Calu3 (cell line): Measurements from ENCODE around the genes ADAMTS7, MINAR1 and MTHFS.

DNA sequence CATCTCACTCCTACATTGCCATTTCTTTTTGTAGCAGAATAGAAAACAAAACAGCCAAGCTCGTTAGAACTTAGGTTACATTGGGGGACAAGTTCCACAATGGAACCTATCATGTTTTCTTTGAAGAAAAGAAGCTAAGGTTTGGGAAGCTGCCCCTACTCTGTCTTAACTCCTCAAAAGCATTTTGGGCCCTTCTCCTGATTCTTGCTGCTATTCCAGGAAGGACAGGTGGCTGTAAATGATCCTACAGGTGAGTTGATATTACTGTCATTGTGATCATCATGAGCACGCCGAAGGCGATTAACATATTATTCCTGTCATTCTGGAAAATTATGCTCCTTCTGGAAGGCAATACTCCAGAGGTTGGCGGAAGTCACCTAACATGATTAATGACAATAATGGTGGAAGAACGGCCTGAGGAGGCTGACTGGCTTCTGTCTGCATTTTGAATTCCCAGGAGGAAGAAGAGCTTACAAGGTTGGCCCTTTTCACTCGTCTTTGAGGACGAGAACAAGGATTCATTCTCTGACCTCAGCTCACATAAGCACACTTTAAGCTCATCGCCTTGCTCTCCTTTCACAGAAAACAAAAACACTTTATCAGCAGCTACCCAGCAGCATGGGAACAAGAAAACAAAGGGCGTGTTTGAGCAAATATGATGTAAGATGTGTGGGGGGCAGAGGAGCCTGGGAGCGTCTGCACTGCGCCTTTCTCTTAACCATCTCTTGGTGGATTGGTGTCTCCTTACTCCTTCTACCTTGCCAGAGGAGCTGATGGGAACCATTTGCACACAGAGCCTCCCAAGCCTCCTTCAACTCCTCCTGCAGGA, 23.2 kb downstream of the ACSBG1 start:
- PRO-cap = no peak

DNA sequence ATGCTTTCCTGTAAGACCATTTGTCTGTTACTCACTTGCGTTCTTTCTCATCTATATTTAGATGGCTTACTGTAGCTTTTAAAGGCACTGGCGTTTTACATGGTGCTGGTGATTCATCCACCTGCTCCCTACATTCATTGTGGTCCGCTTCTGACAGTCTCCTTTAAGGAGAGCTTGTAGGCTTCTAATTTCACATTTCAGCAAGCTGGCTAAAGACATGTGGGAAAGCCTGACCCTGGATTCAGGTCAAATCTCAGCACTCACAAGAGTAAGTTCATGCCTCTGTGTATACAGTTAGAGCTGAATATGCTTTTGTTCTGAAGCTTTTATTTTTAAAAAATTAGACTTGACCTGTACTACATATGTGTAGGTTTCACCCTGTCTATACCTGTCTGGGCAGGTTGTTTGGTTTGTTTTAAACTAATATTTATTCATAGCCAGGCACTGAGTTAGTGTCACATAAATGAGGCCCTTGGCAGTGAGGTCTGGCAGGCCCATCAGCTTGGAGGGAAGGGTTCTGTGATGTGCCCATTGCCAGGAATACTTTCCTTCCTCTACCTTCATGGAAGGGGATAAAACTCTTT, 1.8 kb downstream of the DNAJA4 start:
- PRO-cap = no peak

DNA sequence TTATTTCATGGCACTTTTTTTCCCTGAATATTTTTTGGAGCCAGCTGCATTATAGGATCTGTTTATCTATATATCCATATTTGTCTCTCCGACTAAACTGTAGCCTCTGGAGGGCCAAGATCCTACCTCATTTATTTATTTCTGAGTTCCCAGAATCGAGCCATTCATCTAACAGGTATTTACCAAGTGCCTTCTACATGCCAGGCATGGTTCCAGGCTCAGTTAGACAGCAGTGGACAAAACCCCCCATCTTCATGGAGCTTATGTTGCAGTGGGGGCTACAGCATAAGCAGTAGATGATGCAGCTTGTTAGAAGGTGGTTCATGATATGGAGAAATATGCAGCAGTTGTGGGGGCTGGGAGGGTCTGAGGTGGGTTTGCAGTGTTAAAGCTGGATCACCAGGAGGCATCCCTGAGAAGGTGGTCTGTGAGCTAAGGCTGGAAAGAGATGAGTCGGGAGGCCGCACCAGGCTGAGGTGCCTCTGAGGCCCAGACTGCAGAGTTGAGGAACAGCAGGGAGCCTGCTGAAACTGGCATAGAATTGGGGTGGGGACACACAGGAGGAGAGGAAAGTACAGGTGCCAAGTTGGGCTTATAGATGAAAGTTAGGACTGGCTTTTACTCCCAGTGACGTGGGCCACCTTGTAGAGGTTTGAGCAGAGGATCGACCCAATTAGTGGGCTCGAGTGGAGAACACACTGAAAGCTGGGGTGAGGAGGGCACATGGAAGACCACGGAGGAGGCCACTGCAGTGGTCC, 4.4 kb downstream of the DNAJA4 start:
- PRO-cap = no peak

GRCh38 chr15:78565983-78566706, 825 bp downstream of the CHRNA5 start:
- PRO-cap = no peak

DNA sequence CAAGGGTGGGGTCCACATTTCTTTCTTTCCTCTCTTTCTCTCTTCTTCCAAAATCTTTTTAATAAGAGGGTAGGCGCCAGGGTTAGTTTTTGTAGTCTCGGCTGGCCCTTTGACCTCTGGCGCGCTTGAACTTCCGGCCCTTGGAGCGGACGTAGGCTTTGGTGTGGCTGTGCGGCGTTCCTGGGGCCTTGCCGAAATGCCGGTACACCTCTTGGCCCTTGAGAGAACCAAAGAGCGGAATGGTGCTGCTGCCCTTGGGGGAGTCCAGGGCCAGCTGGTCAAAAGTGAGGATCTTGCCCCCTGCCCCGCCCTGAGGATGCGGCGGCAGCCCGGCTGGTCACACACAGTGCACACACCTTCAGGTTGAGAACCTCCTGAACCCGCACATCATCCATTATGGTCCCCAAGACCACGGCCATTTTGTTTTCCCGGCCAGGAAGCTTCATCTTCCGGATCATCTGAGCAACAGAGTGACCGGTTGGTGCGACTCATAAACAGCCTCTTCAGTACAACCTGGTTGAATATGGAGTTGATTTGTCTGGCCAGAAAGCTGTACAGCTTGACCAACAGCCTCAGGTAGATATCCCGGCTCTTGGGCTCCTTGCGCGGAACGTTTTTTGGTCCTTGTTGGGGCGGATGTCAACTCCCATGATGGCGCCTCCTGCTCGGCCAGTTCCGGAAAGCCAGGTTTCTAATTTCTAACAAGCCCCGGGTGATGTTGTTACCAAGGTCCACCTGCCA, 20.1 kb upstream of the CHRNB4 start:
- PRO-cap = no peak

- PRO-cap = no peak
These were observed 51.2 kb downstream of the ADAMTS7 start for GRCh38 chr15:78759936-78760654.

GRCh38 chr15:78811093-78811843, at the start of gene ADAMTS7:
Gene ADAMTS7, minus strand, starts transcription at chr15:78811464.
- PRO-cap = bidirectional peak, plus-strand start at chr15:78811599, minus-strand start at chr15:78811524

- PRO-cap = no peak
These were observed 9.1 kb downstream of the MORF4L1 start for GRCh38 chr15:78881802-78882229.

DNA sequence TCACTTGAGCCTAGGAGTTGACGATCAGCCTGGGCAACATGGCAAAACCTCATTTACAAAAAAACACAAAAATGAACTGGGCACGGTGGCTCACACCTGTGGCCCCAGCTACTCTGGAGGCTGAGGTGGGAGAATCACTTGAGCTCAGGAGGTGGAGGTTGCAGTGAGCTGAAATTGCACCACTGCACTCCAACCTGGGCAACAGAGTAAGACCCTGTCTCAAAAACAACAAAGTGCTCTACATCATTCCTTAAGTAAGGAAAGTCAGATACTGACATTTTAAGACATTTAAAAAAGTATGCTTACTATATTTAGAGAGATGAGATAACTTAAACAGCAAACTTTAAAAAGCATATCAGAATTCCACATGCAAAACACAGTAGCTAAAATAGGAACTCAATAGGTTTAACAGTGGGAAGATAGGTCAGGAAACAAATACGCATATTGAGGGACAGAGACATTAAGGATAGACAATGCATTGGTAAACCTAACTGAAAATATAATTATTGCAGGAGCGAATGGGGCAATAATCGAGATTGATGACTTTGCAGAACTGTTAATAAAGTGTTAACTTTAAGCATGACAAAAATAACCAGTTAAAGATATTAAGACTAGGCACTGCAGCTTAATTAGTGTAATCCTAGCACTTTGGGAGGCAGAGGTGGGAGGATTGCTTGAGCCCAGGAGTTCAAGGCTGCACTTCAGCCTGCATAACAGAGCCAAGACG, 32.1 kb downstream of the MORF4L1 start:
- PRO-cap = no peak

DNA sequence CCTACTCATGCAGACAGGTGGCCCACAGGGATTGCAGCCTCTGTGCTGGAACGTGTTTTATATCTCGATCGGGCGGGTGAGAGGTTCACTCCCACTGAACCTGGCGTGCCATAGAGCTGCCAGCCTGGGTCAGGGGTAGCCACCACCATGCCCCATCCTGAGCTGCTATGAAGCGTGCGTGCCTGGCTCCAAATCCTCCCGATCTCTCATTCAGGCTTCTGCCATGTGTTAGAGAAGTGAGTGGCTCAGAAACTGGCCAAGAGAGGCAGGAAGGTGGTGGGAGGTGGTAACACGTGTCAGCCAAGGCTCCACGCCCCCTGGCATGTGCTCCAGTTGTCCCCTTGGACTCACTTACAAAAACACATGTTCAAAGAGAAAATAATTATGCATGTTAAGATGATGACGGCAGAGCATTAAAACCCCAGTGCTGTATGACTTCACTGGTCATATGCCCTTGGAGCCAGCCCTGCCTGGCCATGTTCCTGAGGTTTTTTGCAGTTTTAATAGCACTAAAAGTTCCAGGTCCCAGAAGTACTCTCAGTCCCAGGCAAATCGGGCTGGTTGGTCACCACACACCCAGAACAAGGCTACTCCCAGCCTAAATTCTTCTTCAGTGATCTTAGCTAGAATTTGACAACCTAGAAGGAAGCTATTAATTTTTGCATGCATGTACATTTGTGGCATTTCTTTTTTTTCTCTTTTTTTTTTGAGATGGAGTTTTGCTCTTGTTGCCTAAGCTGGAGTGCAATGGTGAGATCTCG, 30.5 kb downstream of the CTSH start:
- PRO-cap = no peak

DNA sequence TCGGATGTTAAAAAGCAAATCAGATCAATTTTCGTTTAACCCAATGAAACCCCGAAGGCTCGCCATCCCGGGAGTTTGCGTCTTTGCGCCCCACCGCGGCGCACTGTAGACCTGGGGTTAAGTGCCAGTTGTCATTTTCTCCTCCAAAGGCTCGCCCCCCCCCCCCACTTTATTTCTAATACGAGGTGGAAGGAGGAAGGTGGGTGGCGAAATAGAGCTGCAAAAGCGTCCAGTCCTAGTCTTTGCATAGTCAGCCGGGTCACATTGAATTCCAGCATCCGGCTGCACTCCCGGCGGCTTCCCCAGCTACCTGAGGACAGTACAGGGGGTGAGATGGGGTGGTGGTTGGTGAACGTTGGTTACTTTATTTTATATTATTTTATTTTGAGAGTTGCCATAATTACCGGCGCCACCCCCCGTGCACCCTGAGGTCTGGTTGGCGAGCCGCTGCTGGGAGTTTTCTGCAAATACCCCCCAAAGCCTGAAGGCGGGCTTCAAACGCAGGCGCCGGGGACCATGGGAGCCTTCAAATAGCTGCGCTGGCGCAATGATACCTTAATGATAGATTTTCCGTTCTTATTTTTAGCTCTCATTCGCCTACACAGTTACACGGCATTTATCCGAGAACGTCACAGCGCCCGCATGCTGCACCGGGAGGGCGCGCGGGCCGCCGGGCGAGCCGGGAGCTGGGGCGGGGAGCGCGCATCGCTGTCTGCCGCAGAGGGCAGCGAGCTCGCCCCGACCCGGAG, 605 bp upstream of the RASGRF1 start:
- PRO-cap = no peak

DNA sequence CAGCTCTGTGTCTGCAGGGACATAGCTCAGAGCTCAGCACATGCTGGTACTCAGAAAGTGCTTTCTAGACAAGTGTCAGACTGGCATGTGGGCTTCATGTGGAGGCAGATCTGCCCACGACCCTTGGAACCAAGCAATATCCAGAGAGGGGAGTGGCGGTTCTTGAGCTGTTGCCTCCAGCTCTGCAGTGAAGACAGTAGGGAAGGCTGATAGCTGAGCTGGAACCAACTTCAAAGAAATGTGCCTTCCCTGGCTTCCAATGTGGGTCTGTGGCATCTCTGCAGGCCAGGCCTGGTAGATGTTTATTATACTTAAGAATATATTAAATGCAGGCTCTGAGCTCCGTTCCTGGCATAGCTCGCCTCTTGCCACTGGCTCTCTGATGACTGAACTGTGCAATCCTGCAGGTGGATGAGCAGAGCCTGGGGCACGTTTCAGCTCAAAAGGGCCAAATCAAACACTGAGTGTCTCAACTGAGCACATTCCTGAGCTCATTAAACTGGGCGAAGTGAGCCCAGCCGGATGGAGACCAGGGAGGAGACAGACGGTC, 77.8 kb upstream of the ANKRD34C start:
- PRO-cap = no peak

DNA sequence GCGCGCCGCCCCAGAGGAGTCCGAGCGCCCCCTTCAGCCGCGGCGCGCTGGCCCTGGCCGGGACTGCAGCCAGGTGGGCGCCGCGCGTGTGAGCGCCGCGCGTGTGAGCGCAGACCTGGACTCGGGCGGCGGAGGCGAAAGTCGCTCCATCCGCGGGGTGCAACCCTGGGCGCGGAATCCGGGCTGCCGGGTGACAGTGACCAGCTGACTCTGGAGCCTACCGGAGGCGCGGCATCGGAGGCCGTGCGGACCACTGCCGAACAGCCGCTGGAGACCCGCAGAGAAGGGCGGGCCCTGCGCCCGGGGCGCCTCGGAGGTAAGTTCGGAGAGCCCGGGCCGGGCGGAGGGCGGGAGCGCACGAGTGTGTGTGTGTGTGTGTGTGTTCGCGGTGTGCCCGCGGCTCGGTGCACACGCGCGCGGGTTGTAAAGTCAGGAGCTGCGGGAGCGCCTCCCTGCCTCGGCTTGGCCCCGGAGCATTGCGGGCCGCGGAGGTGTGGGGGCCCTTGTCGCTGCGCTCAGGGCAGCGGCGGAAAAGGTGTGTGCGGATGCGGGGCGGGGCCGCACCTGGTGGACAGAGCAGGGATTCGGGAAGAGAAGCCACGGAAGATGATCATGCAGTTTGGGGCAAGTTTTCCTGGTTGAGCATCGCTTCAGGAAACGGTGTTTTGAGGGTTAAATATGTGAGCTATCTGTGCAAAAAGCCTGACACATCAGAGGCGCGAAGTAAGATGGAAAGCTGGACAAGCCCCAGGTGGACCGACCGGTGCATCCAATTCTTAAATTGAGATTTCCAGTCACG, at the start of gene MINAR1:
Gene MINAR1 (plus strand): TSS at position 112 of the 799 bp plus-strand sequence.
- PRO-cap = no peak

GRCh38 chr15:79896270-79896902, 428 bp downstream of the MTHFS start:
- PRO-cap = no peak

GRCh38 chr15:79896903-79897775, at the start of gene MTHFS:
Gene MTHFS, minus strand, starts transcription at chr15:79897014.
- PRO-cap = bidirectional peak, plus-strand start at chr15:79897124, minus-strand start at chr15:79897011; bidirectional peak, plus-strand start at chr15:79897331, minus-strand start at chr15:79897300; unidirectional peak, minus-strand start at chr15:79897462

- PRO-cap = no peak
These were observed 10.1 kb downstream of the BCL2A1 start for GRCh38 chr15:79960943-79961285.

DNA sequence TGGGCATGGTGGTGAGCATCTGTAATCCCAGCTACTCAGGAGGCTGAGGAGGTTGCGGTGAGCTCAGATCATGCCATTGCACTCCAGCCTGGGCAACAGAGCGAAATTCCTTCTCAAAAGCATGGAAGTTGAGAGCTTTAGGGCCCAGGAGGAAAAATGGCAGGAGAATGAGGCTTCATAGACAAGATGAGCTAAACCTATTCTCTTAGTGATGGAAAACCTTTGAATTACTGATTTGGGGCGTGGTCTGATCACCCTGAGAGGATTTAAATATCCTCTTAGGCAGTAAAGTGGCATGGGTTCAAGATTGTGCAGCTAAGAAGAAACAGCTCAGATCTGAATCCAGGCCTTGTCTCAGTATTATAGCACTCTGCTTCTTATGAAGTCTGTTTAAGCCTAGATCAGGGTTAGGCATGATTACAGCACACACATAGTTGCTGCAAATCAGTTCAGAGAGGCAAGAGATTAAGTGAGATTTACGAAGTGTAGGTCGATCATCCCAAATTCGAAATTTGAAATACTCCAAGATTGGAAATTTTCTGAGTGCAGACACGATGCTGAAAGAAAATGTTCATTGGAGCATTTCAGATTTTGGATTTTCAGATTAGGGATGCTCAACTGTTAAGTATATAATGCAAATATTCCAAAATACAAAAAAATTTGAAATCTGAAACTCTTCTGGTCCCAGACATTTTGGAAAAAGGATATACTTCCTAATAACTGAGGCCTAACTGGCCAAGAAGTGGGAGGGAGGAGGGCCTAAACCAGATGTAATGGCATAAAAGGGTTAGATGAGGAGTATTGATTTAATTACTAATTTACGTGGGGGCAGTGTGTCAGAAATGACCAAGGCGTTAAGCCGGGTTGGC, 24.5 kb downstream of the ZFAND6 start:
- PRO-cap = no peak

DNA sequence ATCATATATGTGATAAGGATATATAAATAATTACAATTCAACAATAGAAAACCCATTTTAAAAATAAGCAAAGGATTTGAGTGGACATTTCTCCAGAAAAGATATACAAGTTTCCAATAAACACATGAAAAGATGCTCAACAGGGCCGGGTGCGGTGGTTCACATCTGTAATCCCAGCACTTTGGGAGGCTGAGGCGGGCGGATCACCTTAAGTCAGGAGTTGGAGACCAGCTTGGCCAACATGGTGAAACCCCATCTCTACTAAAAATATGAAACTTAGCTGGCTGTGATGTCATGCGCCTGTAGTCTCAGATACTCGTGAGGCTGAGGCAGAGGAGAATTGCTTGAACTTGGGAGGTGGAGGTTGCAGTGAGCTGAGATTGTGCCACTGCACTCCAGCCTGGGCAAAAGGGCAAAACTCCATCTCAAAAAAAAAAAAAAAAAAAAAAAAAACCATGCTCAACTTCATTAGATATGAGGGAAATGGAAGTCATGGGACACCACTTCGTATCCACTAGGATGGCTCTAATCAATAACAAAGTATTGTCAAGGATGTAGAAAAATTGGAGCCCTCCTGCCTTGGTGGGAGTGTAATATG, 25.5 kb upstream of the FAH start:
- PRO-cap = no peak

DNA sequence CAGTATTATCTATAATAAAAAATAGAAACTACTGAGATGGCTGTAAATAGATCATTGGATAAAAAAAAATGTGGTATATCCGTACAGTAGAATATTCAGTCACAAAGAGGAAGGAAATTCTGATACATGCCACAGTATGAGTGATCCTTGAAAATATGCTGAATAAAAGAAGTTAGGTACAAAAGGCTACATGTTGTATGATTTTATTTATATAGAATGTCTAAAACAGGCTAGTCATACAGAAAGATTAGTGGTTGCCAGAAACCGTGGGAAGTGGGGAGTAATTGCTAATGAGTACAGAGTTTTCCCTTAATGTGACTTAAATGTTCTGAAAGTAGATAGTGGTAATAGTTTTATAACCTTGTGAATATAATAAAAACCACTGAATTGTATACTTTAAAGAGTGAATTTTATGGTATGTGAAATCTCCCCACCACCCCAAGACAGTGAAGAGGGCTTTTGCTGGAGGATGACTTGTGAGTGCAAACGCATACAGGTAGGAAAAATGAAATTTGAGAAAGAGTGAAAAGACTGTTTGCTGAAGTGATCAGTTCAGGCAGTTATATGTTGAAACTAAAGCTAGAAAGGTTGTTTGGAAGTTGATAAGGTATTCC, 24.8 kb upstream of the FAH start:
- PRO-cap = no peak

GRCh38 chr15:80153312-80153892, 603 bp downstream of the FAH start:
- PRO-cap = no peak